ENCODE data around the gene KIF16B.

DNA sequence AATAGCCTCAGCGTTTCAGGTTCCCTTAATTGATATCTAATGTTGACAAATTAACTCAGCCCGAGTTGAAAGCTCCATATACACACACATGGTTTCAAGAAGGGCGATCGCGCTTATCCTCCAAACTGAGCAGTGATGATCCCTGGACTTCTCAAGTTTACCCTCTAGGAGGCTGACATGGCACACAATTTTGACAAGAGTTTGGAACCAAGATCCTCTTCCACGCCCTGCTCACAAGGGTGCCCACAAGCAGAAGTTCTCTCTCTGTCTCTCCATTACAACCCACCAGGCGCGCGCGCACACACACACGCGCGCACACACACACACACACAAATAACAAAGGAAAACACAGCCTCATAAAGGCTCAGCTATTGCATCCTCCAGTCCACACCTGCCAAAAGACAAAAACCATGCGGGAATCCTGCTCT, 970 bp downstream of the PAK5 start:
- PRO-cap = no peak

GRCh38 chr20:10249900-10250358, 31.3 kb downstream of the SNAP25 start:
- PRO-cap = no peak

DNA sequence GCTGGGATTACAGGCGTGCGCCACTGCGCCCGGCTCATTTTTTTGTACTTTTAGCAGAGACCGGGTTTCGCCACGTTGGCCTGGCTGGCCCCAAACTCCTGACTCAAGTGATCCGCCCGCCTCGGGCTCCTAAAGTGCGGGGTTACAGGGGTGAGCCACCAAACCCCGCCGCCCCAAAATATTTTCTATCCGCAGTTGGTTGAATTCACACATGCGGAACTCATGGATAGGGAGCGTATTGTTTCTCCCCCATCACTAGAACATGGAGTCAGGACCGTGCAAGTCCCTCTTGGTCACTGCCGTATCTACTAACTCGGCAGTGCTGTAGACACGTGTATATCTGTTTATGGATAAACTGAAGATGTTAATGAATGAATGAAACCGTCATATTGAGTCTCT, 889 bp downstream of the MKKS start:
- PRO-cap = no peak

DNA sequence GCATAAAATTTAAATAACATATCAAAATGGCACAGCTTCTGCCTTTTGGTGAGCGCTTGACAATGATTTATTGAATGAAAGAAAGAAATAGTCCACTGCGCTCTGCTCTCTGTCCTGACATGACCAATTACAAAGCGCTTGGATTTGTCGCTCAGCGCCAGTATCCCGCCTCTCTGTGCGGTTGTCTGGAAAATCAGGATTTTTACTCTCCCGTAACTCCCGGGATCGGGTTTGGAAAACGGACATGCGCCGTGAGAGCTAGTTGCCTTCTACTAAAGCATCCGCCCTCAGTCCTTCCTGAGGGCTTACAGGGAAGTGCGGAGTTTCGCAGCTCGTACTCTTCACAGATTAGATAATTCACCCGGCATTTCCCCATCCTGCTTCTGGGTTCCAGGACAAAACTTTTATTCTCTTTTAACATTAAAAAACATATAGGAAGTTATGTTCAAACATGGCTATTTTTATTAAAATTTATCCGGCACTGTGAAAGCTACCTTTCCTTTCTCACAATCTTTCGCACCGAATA, 428 bp upstream of the MKKS start:
- PRO-cap = unidirectional peak, plus-strand start at position 290 of the sequence

DNA sequence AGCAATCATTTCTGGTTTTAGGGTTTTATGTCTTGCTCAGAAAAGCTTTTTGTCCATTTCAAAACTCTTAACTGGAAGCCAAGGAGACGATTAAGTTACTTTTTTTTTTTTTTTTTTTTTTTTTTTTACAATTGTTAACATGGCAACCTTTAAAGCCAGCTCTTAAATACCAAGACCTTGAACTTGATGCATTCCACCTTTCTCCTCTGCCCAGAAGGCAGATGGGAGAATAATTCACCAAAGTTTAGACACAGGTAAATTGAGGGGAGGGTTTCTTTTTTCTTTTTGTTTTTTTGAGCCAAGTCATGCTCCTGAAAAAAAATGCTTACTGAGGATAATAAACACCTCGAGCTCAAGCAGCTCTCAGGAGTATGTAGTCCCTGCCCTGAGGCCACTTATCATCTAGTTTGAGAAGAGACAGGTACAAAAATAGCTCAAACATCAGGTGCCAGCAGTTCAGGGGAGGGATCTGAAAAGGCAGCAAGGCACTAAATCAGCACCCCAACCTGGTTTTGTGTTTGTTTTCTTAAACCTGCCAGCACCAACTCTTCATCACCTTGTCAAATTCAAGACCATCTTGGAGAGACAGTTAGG, 14.2 kb downstream of the JAG1 start:
- PRO-cap = no peak

- PRO-cap = no peak
Observed at GRCh38 chr20:10665547-10666150, 8.2 kb downstream of the JAG1 start.

- PRO-cap = no peak
Observed at GRCh38 chr20:11015792-11016007, 341.9 kb upstream of the JAG1 start.

GRCh38 chr20:11411640-11412280, 505.9 kb upstream of the BTBD3 start:
- PRO-cap = no peak

GRCh38 chr20:11891988-11892779, 25.5 kb upstream of the BTBD3 start:
- PRO-cap = no peak

DNA sequence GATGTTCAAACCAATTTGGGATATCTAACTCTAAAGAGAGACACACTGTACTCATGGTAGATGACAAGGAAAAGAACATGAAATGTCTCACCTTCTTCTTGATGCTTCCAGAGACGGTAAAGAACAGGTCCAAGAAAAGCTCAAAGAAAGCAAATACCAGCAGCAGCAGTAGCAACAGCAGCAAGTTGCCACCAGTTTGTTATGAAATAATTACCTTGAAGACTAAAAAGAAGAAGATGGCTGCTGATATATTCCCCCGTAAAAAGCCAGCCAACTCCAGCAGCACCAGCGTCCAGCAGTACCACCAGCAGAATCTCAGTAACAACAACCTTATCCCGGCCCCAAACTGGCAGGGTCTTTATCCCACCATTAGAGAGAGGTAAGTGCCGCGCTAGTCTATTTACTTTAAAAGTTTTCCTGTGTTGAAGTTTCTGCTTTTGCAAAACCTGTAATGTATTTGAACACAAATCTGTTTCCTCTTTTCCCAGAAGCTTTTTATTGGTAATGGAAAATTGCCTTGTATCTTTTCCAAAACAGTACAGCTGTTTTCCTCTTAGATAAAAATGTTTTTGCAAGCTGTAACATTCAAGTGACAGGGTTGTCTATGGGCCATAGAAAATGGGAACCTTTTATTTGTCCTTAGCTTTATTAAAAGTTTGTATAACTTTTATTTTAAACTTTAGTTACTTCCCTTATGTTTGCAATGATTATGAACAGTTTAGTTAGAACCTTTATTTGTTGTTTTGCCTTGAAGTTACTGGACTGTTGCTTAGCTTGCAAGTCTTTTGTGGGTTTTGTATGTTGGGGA, 734 bp downstream of the BTBD3 start:
- PRO-cap = no peak

DNA sequence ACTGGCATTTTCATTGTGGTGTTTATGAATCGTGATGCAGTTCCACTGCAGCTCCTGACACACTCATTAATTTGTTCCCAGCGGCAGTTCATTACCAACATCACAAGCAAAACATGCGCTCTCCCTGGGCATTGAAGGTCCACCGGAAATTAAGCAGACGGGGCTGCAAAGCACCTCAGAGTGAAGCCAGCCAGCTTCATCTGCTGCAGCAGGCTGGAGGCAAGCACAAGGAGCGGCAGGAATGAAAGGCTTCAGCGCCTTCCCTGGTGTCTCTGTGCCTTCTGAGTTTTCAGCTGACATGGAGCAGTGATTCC, 246.1 kb upstream of the SPTLC3 start:
- PRO-cap = no peak

DNA sequence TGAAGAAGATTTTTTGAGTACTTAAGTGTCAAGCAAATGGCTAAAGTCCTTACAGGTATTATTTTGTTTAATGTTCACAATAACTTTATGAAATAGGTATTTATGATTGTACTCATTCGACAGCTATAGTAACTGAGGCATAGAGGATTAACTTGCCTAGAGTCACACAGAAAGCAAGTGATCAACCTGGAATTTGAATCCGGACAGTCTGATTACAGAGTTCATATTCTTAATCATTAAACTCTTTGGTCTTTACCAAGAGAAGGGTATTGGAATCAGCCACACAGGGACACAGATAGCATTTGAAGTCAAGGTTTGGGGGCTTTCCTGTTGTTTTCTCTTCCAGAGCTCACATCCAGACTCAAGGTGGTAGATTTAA, 69.6 kb downstream of the ISM1 start:
- PRO-cap = no peak

DNA sequence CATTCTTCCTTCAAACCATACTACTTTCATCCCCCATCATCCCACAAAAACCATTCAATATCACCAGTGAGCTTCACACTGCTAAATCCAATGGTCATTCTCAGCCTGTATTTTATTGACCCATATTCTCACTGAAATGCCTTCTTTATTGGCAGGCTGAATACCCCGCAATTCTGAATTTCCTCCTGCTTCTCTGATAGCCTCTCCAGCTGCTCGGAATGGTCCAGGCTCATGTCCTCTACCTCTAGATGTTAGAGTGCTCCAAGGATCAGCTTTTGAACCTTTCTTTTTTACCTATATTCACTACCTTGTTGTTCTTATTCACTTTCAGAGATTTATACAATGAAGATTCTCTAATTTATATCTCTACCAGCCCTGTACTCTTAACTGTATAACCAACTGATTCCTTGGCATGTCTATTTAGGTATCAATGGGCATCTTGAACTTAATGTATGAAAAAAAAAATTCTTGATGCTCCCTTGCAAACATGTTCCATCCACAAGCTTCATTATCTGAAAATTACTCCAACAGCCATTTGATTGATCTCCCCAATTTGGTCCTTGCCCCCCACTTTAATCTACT, 30.5 kb downstream of the ESF1 start:
- PRO-cap = no peak

- PRO-cap = no peak
Observed at GRCh38 chr20:13800821-13801209, 16.0 kb downstream of the NDUFAF5 start.

DNA sequence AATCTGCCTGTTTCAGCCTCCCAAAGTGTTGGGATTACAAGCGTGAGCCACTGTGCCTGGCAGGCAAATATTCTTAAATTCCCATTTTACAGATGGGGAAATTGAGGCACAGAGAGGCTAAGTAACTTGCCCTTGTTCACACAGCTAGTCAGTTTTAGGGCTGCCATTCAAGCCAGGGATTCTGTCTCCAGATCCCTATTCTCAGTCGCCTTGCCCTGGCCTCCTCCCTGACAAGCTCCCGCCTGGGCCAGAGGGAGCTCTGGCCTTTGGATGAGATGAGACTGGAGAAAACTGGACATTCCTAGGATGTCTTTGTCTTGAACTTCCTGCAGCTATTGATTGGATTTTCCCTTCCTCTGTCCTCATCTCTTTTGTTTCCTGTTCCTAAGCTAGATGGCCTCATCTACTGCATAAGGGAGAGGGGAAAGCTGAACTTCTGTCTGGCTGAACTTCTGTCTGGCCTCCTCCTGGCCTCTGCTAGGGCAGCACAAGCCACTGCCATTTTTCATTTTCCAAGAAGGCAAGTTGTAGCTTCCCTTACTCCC, 90.6 kb downstream of the NDUFAF5 start:
- PRO-cap = no peak

DNA sequence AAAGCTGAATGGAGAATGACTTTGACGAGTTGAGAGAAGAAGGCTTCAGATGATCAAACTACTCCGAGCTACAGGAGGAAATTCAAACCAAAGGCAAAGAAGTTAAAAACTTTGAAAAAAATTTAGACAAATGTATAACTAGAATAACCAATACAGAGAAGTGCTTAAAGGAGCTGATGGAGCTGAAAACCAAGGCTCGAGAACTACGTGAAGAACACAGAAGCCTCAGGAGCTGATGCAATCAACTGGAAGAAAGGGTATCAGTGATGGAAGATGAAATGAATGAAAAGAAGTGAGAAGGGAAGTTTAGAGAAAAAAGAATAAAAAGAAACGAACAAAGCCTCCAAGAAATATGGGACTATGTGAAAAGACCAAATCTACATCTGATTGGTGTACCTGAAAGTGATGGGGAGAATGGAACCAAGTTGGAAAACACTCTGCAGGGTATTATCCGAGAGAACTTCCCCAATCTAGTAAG, 65.7 kb downstream of the FLRT3 start:
- PRO-cap = no peak

DNA sequence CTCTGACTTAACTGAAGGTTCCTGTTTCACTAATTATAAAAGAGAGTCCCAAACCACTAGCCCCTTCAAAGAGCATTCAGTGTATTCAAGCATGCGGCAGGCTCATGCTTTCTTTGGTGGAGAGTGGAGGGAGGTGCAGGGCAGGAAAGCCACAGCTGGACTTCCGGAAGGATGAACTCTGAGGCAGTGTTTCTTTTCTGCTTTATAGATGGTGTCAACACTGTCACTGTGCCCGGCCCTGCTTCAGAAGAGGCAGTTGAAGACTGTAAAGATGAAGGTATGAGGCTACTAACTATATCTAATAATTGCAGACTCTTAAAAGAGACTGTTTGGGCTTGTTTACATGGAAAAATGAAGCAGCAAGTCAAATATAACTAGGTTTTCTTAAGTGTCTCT, 636.0 kb downstream of the KIF16B start:
- PRO-cap = no peak

DNA sequence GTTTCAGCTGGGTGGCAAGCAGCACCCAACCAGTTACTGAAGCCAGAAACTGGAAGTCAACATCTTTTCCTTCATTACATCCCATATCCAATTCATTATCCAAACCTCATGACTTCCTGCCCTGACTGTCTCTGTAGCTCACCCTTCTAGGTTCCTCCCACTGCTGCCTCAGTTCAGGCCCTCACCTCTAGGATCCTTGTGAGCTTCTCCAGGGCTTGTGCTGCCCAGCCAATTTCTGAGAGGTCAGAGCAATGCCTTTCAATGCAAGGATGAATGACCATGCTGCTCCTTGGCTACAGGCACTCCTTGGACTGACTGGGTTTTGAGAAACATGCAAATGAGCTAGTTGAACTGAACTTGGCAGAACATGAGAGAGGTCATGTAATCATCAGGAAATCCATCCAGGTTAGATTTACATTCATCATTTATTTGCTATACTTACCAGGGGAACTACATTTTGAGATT, 173.5 kb downstream of the KIF16B start:
- PRO-cap = no peak

DNA sequence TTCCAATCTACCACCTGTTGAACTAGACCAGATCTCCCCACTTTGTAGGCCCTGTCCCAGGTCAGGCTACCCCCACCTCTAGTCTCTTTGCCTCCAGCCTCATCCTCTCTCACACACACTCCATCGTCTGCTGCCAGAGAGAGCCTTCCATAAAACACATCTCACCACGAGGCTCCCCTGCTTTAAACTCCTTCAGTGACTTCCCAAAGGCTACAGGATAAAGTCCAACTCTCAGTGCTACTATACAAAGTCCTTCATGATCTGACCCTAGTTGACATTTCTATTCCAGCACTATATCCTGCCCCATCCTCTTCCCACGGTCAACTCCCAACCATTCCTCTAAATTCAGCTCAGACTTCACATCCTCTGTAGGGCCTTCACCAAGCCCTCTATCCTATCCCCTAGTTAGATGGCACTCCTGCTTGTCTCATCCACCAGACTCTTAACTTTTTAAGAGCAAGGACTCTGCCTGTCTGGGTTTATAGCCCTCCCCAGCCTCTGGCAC, 36.2 kb downstream of the KIF16B start:
- PRO-cap = no peak

- PRO-cap = bidirectional peak, plus-strand start at chr20:16573511, minus-strand start at chr20:16573371
Observed at GRCh38 chr20:16572839-16573936, at the start of gene KIF16B. TSS of gene KIF16B (minus strand) at chr20:16573448.